Aorta (tissue), 1 donor: ENCODE measurements around a stretch of chr1.

- PRO-cap = no peak
These were observed 6.9 kb downstream of the SFPQ start for GRCh38 chr1:35185694-35186763.

GRCh38 chr1:35188882-35189464, 4.0 kb downstream of the SFPQ start:
- PRO-cap = no peak

- PRO-cap = no peak
These were observed 110.0 kb downstream of the KIAA0319L start for GRCh38 chr1:35447254-35447634.

DNA sequence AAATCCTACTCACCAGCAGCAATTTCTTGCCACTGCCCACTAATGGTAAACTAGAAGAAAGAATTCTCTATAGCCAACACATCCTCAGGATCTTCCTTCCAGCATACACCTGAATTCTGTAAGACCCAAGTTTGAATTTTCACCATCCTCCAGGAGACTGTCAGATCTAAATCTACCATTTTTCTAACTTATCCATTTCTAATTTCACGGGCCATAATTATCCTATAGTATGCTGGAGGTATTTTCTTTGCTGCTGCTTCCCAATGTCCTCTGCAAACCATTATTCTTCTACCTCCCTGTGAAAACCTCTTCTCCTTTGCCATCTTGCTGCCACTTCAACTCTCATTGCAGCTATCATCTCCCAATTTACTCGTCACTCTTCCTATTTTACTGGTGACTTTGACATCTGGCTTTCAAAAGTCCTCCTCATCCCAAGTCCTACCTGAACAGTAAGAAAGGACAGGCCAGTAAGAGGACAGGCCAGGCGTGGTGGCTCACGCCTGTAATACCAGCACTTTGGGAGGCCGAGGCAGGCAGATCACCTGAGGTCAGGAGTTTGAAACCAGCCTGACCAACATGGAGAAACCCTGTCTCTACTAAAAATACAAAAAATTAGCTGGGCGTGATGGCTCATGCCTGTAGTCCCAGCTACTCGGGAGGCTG, 56.0 kb downstream of the KIAA0319L start:
- PRO-cap = no peak

- PRO-cap = no peak
These were observed 31.2 kb upstream of the AGO1 start for GRCh38 chr1:35851545-35852556.

- PRO-cap = no peak
These were observed 5.3 kb downstream of the AGO1 start for GRCh38 chr1:35888159-35888904.

DNA sequence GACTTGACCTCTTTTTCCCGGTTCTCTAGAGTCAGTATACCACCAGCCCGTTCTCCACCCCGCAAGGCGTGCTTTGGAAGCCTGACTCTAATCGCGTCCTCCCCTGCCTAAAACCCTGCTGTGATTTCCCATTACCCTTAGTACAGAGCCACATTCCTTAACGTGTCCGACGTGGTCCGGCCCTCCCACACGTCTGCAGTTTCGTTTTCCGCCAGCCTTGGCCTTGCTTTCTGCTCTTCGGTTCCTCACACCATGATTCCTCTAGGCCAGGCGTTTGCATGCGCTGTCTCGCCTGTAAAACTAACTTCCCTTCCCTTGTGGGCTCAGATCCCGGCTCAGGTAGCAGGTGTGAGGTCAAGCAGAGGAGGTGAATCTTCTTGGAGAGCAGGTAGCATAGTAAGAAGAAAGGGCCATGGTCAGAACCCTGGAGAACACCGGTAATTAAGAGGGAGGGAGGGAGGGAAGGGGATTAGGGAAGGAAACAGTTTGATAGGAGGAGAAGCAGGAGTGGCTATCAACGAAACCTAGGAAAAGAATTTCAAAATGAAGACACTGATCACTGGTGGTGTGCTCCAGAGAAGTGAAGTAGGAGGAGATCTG, 961 bp downstream of the ADPRS start:
- PRO-cap = unidirectional peak, minus-strand start at position 195 of the sequence

GRCh38 chr1:36095816-36096627, 7.3 kb downstream of the ADPRS start:
- PRO-cap = no peak

DNA sequence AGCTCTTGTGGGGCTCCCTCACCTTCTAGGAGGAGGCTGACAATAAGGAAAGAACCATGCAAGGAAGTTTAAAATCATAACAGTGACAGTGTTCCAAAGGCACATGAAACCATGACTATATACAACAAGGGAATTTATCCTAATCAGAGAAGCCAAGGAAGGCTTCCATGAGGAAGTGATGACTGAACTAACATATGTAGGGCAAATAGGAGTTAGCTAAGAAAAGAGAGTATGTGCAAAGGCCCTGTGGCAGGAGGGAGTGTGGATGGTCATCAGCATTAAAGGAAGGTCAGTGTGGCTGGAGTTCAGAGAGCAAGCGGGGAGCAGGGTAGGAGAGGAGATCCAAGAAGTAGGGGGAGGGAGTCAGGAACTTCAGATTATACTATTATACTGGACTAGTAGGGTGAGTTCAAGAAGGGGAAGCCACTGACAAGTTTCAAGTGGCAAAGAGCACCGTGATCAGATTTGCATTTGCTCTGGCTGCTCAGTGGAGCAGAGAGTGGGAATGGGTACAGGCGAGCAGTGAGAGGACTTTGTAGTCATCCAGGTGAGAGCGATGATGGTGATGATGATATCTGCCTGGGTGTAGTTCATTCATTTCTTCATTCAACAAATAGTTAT, 8.4 kb downstream of the MAP7D1 start:
- PRO-cap = no peak

DNA sequence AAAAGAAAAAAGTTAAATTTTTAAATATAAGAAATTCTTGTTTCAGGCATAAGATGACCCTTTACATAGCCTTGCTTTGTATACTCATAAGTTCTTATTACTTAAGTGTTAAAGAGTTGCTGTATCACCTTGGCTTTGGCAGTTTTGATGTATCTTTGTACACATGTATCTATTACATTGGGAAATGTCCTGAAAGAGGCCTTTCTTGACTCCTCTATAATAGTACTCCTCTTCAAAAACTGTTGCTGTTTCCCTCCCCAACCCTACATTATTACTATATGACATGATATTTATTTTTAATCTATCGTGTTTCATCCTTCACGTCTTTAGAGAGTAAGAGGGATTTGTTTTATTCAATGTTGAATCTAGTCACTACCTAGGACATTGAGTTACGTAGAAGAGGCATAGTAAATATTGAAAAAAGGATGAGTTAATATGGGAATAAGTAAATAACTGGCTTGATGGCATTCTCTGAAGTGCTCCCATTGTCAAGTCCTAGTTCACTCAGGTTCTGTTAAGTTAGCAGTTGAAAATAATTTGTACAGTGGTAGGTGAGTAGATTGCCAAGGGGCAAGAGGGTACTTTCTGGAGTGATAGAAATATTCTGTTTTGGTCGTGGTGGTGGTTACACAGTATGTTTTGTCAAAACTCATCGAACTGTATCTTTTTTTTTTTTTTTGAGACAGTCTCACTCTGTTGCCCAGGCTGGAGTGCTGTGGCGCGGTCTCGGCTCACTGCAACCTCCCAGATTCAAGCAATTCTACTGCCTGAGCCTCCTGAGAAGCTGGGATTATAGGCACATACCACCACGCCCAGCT, 8.2 kb downstream of the THRAP3 start:
- PRO-cap = no peak

DNA sequence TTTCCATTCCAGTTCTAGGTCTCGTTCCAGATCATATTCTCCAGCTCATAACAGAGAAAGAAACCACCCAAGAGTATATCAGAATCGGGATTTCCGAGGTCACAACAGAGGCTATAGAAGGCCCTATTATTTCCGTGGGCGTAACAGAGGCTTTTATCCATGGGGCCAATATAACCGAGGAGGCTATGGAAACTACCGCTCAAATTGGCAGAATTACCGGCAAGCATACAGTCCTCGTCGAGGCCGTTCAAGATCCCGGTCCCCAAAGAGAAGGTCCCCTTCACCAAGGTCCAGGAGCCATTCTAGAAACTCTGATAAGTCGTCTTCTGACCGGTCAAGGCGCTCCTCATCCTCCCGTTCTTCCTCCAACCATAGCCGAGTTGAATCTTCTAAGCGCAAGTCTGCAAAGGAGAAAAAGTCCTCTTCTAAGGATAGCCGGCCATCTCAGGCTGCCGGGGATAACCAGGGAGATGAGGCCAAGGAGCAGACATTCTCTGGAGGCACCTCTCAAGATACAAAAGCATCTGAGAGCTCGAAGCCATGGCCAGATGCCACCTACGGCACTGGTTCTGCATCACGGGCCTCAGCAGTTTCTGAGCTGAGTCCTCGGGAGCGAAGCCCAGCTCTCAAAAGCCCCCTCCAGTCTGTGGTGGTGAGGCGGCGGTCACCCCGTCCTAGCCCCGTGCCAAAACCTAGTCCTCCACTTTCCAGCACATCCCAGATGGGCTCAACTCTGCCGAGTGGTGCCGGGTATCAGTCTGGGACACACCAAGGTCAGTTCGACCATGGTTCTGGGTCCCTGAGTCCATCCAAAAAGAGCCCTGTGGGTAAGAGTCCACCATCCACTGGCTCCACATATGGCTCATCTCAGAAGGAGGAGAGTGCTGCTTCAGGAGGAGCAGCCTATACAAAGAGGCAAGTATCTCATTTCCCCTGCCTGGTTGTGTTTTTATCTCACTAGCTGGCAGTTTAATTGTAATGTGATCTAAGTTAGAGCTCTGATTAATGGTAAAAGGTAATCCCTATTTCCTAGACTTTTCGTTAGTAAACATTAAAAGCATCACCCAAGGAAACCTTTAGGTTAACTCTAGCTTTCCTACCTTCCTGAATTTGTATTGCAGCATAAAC, 19.4 kb upstream of the SH3D21 start:
- PRO-cap = no peak

GRCh38 chr1:36305194-36305836, 853 bp upstream of the SH3D21 start:
- PRO-cap = no peak

- PRO-cap = no peak
These were observed 16.8 kb upstream of the EVA1B start for GRCh38 chr1:36339993-36340995.

- PRO-cap = no peak
These were observed 30.9 kb downstream of the STK40 start for GRCh38 chr1:36354794-36355332.

DNA sequence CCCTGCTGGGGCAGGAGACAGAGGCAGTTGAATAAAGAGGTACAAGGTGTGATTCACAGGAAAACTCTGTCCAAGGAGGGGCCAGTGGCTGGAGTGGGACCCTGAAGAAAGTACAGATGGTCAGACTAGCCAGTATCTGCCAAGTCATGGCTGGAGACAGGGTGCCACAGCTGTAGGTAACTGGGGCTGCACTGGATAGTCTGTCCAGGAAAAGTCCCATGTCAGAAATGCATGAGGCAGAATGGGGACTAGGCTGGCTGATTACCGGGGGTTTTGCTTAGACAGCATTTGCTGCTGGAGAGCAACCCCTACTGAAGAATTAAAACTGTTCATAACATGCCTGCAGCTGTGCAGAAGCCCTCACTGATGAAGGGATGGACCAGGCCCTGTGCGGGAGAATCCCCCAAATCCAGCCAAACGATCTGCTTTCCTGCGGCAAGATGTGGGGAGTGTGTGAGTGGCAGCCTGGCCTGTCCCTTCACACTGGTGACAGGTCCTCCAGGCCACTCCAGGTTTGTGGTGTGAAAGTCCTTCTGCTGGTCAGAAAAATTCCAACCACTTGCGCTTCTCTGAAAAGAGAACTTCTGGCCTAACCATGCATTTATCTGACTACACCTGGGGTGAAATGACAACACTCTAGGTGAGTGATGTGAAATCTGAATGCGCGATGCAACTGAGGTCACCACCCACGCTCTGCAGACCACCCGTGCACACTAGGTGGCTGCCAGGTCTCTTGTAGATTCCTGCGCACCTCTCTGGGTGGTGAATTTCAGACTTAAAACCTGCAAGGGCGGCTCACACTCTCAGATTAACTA, 15.6 kb downstream of the STK40 start:
- PRO-cap = no peak

DNA sequence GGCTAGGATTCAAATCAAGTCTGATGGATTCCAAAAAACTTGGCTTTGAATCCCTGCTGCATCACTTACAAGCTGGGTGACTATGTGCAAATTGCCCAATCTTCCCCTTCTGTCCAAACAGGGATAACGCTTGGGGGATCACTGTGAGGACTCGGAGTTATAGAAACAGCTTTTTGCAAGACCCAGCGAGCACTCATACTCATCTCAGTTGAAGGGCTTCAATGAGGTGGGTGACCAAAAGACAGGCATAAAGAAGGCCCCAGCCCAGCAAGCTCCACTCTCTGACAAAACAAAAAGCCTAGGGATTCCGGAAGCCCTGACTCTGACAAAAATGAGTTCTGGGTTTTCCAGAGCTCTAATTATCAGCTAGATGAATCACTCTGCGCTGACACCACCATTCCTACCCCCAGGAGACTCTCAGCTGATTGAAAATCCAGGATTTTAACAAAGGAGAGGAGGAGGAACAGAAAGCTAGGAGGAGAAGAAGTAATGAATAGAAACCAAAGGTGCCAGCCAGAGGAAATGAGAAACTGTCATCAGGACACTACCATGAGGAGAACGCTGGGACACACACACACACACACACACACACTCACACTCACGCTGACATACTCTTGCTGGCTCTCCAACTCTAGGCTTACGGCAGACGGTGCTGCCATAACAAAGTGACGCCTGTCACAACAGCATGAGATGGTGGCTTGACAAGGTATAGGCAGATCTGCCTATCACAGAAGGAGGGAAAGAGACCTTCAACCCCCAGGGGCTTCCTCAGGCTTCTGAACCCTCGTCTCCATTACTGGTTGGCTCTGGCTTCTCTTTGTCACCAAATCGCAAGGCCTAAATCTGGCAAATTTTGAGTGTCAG, 1.7 kb upstream of the STK40 start:
- PRO-cap = no peak

DNA sequence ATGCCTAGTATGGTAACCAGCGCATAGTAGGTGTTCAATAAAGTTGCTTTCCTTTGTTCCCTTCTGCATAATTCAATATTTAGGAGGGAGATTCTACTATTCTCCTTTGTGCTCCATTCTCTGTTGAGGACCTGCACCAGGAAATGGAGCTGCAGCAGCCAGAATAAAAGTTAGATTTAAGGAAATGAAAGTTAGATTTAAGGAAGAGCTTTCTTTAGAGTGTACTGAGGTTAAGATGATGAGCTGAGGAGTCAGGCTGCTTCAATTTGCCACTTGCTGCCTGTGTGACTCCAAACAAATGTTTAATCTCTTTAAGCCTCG, 3.5 kb upstream of the CSF3R start:
- PRO-cap = no peak

- PRO-cap = no peak
These were observed 221.0 kb upstream of the CSF3R start for GRCh38 chr1:36703713-36704115.

- PRO-cap = no peak
These were observed 83.1 kb upstream of the ZC3H12A start for GRCh38 chr1:37391350-37391580.

DNA sequence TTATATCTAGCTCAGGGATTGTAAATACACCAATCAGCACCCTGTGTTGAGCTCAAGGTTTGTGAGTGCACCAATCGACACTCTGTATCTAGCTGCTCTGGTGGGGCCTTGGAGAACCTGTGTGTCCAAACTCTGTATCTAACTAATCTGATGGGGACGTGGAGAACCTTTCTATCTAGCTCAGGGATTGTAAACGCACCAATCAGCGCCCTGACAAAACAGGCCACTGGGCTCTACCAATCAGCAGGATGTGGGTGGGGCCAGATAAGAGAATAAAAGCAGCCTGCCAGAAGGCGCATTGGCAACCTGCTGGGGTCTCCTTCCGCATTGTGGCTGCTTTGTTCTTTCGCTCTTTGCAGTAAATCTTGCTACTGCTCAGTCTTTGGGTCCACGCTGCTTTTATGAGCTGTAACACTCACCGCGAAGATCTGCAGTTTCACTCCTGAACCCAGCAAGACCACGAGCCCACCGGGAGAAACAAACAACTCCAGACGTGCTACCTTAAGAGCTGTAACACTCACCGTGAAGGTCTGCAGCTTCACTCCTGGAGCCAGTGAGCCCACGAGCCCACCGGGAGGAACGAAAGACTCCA, 4.3 kb upstream of the MEAF6 start:
- PRO-cap = no peak